Mucosa of descending colon (tissue), 1 donor: ENCODE measurements around a stretch of chr1.

DNA sequence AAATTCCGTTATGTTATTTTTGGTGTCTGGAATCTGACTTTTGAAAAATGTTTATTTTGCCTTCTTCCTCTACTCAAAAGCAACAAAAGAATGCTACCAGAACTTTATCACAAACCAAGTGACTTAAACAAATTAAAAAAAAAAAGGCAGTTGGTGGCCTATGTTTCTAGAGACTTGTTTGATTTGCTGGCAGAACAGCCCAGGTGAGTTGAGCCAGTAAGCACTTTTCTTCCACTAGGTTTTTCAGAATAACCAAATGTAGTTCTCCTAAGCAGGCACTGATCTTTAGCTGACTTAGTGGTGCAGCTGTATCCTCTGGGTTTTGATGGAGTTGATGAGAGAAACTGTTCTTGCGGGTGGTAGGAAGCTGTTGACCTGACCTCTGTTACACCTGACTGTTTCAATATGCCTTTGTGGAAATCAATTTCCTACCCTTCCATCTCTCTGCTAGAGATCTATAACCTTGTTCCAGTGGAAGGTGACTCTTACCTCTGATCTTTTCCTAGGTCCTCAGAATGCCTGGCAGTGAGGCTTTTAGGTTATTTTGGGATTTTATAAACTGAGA, 51.7 kb upstream of the MACF1 start:
- PRO-cap: no peak

- PRO-cap: no peak
These were observed 49.7 kb upstream of the MACF1 start for GRCh38 chr1:39154569-39155476.

GRCh38 chr1:39269659-39270535, 65.4 kb downstream of the MACF1 start:
- PRO-cap: no peak

GRCh38 chr1:39391754-39392637, 99.4 kb upstream of the BMP8A start:
- PRO-cap: no peak

DNA sequence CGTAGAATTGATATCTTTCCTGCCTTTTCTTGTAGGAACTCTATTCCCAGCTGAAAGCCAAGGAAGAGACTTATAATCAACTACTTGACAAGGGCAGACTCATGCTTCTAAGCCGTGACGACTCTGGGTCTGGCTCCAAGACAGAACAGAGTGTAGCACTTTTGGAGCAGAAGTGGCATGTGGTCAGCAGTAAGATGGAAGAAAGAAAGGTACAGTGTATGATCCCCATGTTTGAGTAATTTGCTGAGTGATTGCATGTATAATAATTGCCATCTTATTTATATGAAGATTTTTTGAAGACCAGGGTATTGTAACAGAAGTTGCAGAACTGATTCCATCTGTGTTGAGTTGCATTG, 46.8 kb upstream of the BMP8A start:
- PRO-cap: no peak

- PRO-cap: no peak
These were observed 40.4 kb upstream of the BMP8A start for GRCh38 chr1:39450928-39451496.

DNA sequence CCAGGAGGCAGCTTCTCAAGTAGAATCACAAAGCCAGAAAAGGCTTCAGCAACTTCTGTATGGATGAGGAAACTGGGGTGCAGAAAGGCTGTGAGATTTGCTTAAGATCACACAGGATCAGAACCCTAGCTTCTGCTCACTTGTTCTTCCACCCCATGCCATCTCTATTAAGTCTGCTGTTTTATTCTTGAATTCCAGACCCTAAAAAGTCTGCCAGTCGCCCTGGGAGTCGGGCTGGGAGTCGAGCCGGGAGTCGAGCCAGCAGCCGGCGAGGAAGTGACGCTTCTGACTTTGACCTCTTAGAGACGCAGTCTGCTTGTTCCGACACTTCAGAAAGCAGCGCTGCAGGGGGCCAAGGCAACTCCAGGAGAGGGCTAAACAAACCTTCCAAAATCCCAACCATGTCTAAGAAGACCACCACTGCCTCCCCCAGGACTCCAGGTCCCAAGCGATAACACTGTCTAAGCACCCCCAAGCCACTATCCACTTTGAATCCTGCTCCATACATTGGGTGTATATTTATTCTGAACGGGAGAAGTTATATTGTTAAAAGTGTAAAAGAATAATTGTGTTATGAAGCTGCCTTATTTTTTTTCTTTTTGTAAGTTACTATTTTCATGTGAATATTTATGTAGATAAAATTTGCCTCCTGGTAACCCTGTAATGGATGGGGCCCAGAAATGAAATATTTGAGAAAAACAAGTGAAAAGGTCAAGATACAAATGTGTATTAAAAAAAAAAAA, 5.9 kb upstream of the BMP8A start:
- PRO-cap: no peak

- PRO-cap: no peak
These were observed 24.2 kb downstream of the BMP8A start for GRCh38 chr1:39515723-39516039.

DNA sequence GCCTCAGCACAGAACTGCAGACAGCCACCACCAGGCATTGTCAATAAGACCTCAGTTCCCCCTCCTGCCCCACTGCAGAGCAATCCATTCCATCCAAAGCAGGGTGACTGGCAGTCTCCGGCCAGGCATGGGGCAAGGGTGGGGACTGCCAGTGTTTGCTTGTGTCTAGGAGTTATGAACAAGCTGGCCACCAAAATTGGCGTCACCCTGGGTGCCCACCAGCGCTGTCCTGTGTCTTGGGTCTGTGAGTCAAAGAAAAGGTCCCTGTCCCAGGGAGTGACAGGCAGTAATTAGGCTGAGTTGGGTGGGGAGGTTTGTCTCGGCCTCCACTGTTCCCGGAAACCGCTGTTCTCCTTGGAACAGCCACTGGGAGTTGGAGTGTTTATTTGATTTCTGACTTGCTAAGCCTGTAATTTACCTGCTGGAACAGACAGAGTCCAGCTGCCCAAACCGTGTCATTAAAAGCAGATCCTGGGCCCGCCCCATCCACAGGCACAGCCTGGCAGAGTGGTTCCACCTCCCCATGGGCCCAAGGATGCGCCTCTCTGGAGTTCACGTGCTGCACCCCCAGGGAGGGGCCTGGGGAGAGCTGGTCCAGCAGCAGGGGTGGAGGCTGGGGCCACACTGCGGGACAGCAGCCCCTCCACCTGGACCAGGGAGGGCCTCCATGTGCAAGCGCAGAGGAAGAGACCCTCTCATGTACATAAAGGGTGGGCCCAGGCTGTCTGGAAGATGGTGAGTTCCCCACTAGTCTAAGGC, 35.7 kb downstream of the BMP8A start:
- PRO-cap: no peak

GRCh38 chr1:39692178-39692882, 1.1 kb upstream of the HPCAL4 start:
- PRO-cap: no peak

- PRO-cap: no peak
These were observed 30.8 kb downstream of the TRIT1 start for GRCh38 chr1:39852538-39852893.

- PRO-cap: no peak
These were observed 571 bp downstream of the TRIT1 start for GRCh38 chr1:39882474-39883392.

DNA sequence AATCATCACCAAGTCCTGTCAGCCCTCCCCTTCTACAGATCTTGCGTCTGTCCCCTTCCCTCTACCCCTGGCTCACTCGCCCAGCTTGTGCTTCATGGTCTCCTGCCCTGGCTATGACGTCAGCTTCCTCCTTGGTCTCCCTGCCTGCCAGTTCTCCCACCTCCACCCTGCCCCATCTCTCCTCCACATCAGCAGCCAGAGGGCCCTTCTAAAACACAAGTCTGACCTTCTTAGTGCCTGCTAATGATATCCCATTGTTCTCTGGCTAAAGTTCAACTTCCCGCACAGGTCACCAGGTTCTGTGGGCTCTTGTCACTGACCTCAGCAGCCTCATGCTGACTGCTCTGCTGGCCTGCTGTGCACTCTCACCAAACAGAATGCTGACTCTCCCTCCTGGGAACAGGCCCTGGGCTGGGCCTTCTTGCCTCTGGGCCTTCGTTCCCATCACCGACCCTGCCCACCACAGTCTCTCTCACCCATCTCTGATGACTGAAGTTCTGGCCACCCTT, 24.7 kb upstream of the MYCL start:
- PRO-cap: no peak

DNA sequence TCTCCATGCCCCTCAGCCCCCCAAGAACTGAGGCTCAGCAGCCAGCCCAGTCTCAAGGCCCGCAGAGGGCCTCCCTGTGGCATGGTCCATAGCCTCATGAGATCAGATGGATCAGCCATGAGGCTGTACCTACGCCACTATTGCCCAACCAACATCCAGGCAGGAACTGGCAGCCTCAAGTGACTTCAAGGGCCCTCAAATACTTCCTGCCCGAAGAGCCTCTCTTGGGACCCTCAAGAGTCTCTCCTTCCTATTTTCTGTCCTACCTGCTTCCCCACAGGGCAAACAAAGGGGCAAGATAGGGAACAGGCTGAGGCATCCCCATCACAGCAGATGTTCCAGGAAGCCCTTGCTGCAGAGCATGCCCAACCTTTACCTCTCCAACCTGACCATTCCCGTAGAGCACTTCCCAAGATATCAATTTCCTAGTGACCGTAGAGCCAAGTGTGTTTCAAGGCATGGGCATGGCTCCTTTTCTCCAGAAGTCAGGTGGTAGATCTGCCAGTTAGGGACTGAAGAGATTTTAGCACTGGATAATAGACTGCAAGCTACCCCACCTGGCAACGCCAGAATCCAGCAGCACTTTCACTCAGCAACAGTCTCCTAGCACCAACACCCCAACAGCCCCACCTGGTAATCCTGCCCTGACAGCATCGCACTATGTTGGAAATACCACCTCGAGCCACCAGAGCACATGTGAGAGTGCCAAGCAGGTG, 13.8 kb upstream of the MFSD2A start:
- PRO-cap: no peak

DNA sequence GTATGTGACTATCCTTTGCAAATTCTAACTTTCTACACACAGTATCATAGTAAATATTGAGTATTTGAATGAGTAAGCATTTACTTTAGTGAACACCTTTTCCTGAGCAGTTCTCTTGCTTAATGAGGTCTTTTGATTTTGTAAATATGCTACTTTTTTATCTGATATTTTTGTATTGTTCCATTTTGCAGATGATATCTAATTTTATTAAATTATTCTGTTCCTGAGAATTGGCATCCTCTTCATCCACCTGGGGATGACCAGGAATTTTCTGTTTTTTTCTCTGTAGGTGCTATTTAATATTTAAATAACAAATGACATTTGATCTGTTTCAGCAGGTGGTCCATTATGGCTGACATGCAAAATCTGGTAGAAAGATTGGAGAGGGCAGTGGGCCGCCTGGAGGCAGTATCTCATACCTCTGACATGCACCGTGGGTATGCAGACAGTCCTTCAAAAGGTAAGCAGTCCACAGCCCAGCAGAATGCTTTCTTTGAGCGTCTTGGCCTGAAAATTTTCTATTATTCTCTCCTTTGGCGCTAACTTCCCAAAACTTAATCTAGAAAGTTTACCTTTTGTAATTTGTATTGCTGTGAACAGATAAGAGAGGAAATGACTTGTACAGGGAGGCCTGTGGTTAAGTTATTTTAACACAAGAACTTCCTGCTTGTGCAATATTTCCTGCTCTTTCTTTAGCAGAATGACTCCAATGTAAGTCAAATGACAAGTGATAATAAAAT, 18.6 kb downstream of the CAP1 start:
- PRO-cap: unidirectional peak, plus-strand start at position 456 of the sequence

- PRO-cap: no peak
These were observed 19.4 kb downstream of the CAP1 start for GRCh38 chr1:40059907-40060405.

GRCh38 chr1:40140390-40140802, 20.8 kb upstream of the RLF start:
- PRO-cap: no peak

GRCh38 chr1:40162559-40163376, 1.6 kb downstream of the RLF start:
- PRO-cap: no peak

DNA sequence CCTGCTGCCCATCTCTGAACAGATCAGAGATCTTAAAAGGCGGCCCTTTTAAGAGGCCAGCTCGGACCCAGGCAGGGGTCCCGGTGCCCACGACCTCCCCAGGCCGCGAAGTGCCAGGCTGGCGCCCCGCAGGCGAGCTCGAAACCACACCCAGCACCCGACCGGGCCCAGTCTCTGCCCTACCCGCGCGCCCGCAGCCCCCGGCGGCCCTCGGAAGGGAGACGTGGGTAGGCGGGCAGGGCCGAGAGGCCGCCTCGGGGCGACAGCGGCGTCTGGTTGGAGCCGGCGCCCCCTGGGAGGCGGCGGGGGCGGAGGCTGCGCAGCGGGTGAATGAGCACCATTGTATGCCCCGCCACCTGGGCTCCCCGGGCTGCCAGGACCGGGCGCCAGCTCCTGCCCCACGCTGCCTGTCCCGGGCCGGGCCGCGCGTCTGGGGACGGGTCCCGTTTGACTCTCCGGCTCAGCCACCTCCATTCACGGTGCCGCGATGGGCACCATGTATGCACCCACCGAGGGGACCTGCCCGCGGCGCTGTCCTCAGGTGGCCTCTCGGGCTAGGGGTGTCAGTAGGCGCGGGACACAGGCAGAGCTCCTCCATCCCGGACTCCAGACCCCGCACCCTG, 507 bp downstream of the COL9A2 start:
- PRO-cap: bidirectional peak, plus-strand start at position 355 of the sequence, minus-strand start at position 267 of the sequence

- PRO-cap: bidirectional peak, plus-strand start at chr1:40385800, minus-strand start at chr1:40385715
These were observed 12.1 kb downstream of the SMAP2 start for GRCh38 chr1:40385223-40386390.